Left lobe of liver (tissue), 1 donor: ENCODE measurements around a stretch of chr1.

DNA sequence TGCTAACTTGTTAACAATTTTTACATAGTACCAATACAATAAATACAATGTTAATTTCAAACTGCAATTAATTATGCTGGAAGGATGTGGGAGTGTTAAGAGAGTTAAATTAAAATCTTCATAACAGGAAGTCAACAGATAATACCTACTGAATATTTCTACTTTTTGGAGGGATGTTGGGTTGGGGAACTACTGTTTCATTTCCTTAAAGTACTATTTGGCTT, 12.7 kb upstream of the CD55 start:
- PRO-cap: no peak

DNA sequence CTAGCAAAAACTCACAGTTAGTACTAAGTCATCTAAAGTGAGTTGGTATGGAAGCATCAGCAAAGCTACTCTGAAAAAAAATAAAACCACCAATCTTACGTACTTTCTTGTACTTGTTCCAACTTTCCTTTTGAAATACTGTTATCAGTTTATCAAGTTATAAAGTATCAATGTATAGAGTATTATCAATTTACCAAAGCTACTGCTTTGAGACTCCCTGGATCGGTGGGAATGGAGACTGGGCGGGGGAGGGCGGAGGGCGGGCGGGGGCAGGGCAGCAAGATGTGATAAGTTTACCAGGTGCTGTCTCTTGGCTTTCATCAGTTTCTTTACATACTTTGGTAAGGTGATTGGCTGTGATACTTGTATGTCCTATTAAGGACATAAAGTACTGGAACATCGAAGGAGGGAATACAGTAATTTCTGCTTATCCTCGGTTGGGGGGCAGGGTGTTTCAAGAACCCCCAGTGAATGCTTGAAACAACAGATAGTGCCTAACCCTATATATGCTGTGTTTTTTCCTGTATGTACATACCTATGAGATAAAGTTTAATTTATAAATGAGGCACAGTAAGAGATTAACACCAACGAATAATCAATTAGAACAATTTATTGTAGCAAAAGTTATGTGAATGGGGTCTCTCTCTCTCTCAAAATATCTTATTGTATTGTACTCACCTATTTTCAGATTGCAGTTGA, 36.0 kb downstream of the CD55 start:
- PRO-cap: no peak

GRCh38 chr1:207762249-207762976, 10.6 kb downstream of the CD46 start:
- PRO-cap: no peak

- PRO-cap: no peak
Measured at GRCh38 chr1:207821584-207822111, 69.8 kb downstream of the CD46 start.

DNA sequence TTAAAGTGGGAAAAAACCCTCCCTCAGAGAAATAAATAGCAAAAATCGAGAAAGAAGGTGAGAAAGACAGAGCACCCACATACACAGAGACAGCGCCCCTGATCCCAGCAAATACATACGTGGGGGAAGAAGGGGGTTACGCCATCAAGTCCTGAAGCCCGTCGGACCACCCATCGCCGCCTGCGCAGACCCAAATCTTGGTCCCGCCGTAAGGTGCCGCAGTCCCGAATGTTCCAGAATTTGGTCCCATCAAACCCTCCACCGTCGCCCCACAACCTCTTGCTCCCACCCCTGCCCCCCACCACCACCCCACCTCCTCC, 71.6 kb downstream of the CD46 start:
- PRO-cap: no peak

DNA sequence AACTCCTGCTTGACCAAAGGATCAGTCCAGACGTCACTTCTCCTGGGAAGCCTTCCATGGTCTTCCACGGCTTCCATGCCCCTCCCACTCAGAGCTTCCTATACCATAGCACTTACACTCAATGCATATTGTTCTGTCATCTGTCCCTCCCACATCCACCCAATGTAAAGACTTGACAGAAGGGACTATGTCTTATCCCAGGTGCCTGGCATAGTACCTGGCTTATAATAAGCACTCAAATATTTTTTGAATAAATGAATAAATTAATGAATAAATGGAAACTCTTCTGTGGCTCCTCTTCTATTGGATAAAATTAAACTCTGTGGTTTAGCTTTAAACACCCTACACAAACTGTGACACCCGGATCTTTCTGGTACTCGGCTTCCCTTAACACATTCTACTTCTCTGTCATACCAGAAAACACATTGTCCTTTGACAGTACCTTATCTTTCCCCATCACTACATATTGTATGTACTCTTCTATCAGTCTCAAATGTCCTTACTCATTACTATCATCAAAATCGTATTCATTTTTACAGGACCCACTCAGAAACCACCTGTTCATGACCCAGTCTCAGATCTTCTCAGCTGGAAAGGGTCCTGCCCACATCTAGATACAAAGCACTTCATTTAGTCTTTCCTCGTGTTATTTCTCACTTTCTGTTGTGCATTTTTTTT, 28.0 kb downstream of the CD34 start:
- PRO-cap: no peak

DNA sequence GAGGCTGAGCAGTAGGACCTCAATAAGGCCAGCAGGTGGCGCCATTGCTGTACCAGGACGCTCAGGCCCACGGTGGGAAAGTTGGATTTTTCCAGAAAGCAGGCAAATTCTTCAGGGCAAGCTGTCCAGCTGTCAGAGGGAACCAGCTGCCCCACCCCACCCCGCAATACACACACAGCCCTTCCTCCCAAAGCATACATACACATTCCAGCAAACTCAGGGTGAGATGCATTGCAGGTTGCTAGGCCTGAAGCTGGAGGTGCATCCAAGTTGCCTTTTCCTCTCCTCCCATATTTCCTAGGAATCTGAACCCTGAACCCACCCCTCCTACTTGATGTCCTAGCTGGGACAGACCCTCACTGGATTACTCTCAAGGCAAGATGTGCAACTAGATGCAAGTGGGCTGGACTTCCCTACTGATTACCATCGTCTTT, 25.7 kb downstream of the CD34 start:
- PRO-cap: no peak

GRCh38 chr1:207909615-207910110, 1.3 kb downstream of the CD34 start:
- PRO-cap: no peak

GRCh38 chr1:208043578-208044362, 132.8 kb upstream of the CD34 start:
- PRO-cap: no peak

- PRO-cap: no peak
Measured at GRCh38 chr1:208094068-208094766, 150.0 kb downstream of the PLXNA2 start.

GRCh38 chr1:208158201-208158730, 85.9 kb downstream of the PLXNA2 start:
- PRO-cap: no peak

GRCh38 chr1:208158731-208159116, 85.5 kb downstream of the PLXNA2 start:
- PRO-cap: no peak

DNA sequence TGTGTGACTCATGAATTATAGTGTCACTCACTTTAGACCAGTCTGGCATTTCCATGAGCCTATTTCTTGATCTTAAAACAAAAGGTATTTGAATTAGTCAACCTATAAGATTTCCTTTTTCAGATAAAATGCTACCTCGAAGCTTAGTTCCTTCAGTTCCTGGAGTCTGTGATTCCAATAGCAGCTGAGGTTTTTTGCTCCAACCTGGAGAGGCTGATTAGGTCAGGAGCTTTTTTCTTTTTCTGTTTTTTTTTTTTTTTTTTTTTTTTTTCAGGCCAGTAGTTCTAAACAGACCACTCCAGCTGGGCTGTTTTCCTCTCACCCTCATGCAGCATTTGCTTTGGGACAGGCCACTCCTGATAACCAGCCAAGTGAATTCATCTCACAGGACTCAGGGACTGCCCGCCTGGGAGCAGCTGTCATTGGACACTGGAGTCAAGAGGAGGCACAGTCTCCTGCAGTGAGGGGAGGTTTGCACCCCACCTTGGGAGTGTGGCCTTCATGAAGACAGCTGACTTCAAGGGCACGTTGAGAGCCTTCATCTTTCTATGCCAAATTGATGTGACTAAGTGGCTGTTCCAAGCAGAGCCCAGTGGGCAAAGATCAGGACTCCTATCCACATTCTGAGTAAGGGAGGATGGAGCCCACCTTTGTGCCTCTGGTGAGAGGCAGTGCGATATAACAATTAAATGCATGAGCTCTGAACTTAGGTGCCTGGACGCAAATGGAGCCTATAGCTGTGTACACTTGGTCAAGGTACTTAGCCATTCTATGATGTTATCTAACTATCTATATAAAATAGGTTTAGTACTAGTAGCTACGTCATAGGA, 22.8 kb downstream of the PLXNA2 start:
- PRO-cap: no peak

- PRO-cap: no peak
Measured at GRCh38 chr1:208233371-208234078, 10.7 kb downstream of the PLXNA2 start.

DNA sequence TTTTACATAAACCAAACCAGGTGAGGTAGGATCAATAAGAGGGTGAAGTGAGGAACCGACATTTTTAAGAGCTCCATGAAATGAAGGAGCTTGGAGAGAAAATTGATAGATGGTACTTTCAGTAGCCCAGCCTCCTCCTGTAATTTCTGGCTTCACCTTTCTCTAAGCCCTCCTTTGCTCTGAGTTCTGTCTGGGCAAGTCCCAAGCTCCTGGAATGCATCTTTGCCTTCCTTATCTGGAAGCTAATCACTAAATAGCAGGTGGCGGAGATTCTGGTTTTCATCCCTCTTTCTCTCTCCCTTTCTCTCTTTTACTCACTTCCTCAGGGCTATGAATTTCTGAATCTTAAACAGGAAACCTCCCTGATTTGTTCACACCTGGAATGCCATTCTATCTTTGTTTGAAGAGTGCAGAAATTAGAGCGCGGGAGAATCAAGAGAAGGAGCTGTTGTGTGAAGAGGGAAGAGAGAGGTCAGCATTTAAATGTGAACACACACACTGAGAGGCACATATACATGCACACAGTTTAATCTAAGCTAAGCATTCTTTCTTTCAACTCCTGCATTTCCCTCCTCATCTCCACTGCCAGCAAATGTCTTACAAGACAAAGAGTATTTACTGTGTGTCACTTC, 199.5 kb upstream of the CAMK1G start:
- PRO-cap: no peak

DNA sequence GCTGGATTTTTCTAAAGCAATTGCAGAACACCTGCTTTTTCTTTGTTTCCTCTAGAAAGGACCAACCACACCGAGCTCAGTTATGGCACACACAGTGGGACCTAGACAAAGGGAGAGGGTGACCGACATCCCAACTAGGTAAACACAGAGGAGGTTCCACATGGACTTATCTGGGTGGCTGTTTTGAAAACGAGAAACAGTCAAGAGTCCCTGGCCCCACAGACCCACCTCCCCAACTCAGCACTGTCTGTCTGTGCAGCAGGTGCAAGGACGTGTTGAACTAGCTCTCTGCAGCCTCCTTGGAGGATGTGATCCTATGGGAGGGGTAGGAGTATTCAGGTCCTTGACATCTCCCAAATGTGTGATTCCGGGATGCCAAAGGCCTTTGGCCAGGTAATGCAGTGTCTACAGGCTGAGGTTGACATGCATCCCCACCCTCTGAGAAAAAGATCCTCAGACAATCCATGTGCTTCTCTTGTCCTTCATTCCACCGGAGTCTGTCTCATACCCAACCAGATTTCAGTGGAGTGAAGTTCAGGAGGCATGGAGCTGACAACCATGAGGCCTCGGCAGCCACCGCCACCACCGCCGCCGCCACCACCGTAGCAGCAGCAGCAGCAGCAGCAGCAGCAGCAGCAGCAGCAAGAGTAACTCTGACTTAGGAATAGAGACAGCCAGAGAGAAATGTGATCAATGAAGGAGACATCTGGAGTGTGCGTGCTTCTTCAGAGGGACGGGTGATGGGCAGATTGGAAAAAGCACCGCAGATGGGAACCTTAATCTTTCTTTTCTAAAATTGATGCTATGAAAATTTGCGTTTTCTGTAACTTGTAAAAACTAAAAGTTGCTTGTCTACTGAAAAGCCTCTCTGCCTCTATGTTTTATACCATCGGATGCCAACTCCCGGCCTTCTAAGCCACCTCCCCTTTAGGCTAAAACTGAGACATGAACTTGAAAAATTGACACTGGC, 151.5 kb upstream of the CAMK1G start:
- PRO-cap: no peak

- PRO-cap: no peak
Measured at GRCh38 chr1:209584086-209584431, 545 bp downstream of the CAMK1G start.

- PRO-cap: unidirectional peak, minus-strand start at chr1:209585838
Measured at GRCh38 chr1:209585682-209586175, 2.2 kb downstream of the CAMK1G start.

GRCh38 chr1:209655581-209656378, 3.6 kb upstream of the LAMB3 start:
- PRO-cap: no peak

GRCh38 chr1:209673032-209673628, 2.1 kb upstream of the G0S2 start:
- PRO-cap: unidirectional peak, plus-strand start at chr1:209673553